Measurements from ENCODE around the genes LMCD1, THUMPD3, SETD5 and MTMR14.

GRCh38 chr3:5216264-5217366, 29.1 kb downstream of the EDEM1 start:
- PRO-cap: no peak

DNA sequence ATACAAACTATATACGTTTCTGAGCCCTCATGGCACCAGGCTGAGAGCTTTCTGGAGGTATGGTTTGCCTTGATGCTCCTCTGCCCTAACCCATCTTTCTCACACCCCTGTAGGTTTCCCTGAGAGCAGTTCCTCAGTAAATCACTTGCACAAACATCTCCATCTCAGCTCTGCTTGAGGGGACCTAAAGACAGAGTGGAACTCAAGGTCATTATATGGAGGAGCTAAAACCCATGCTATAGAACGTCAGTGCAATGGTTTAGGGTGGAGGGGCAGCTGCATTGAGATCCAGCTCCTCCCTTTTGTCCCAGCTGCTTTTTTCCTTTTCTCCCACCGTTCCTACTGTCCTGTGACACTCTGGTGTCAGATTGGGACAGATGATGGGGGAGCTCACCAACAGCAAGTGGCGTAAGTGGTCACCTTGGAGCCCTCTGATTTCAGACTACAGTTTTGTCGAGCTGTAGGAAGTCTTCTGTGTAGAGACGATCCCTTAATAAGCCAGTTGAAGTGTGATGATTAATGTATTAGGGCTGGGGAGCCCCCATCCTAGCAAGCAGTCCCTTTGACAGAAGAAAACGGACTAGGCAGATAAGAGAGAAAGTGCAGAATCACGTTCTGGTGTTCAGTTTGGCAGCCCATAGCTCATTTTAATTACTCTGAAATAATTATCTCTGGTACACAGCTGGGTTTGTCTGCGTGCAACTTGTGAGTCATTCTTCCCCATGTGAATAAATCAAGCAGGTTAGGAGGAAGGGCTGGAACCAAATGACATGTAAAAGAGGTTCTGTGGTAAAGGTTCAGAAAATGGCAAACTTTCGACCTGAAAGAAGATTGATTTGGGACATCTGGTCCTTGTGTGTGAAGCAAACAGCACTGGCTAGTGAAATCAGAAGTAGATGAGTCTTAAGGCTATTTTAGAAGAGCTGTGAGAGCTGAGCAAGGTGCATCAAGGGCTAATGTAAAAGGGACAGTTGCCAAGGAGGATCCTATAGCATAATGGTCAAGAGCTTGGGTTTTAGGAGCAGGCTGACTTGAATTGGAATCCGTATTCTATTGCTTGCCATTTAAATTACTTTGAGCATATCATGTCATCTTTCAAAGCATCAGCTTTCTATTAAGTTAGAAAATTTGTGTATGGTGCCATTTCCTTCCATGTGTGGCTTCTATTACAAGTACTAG, 241.3 kb downstream of the EDEM1 start:
- PRO-cap: no peak

GRCh38 chr3:7309505-7310323, 448.8 kb downstream of the GRM7 start:
- PRO-cap: no peak

DNA sequence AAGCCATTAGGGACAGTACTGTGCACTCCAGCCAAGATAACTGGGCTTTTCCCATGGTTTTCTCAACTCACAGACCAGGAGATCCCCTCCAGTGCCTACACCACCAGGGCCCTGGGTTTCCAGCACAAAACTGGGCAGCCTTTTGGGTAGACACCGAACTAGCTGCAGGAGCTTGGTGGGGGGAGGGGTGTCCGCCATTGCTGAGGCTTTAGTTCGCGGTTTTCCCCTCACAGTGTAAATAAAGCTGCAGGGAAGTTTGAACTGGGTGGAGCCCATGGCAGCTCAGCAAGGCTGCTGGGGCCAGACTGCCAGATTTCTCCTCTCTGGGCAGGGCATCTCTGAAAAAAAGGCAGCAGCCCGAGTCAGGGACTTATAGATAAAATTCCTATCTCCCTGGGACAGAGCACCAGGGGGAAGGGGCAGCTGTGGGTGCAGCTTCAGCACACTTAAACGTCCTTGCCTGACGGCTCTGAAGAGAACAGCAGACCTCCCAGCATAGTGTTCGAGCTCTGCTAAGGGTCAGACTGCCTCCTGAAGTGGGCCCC, 129.5 kb upstream of the LMCD1 start:
- PRO-cap: no peak

- PRO-cap: no peak
These were observed 84.7 kb upstream of the LMCD1 start for GRCh38 chr3:8416932-8417295.

- PRO-cap: no peak
These were observed 7.3 kb upstream of the LMCD1 start for GRCh38 chr3:8494232-8494770.

- PRO-cap: bidirectional peak, plus-strand start at chr3:8501931, minus-strand start at chr3:8501560
These were observed at the start of gene LMCD1 for GRCh38 chr3:8501239-8502226. Gene LMCD1 (plus strand): TSS chr3:8501823.

DNA sequence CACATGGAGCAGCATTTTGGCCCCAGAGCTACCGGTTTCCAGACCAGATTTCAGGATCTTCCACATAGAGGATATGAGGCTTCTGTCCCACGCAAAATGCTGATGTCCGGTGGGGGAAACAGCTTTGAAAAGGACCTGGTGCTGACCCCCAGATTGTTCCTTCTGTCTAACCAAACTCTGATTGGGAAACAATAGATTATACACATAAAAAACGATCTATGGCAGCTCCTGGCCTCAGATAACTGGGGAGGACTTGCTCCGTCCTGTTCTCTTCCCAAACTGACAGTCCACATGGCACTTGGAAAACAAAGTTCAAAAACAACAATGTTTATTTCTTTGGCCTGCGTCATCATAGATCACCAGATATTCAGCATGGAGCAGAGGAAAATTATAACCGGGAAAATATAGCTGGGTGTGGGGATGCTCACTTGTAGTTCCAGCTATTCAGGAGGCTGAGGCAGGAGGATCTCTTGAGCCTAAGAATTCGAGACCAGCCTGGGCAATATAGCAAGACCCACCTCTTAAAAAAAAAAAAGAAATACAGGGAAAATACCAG, 63.8 kb downstream of the SSUH2 start:
- PRO-cap: no peak

DNA sequence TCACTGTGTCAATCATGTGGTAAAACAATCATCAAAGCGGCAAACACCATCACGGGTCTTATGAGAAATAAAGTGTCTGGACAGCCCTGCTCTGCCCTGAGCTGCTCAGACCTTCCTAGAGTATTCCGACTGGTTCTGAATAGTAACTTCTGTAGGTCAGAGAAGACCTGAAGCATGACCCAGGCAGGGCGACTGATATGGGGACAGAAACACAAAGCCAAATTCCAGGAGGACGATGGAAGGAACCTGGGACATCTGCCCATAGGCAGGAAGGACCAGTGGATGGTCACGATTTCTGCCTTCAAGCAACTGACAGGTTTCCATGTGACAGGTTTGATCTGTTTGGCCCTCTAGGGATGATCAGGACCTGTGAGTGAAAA, 137.4 kb upstream of the RAD18 start:
- PRO-cap: no peak

GRCh38 chr3:9180549-9181135, 68.8 kb downstream of the SRGAP3 start:
- PRO-cap: unidirectional peak, minus-strand start at chr3:9180901

DNA sequence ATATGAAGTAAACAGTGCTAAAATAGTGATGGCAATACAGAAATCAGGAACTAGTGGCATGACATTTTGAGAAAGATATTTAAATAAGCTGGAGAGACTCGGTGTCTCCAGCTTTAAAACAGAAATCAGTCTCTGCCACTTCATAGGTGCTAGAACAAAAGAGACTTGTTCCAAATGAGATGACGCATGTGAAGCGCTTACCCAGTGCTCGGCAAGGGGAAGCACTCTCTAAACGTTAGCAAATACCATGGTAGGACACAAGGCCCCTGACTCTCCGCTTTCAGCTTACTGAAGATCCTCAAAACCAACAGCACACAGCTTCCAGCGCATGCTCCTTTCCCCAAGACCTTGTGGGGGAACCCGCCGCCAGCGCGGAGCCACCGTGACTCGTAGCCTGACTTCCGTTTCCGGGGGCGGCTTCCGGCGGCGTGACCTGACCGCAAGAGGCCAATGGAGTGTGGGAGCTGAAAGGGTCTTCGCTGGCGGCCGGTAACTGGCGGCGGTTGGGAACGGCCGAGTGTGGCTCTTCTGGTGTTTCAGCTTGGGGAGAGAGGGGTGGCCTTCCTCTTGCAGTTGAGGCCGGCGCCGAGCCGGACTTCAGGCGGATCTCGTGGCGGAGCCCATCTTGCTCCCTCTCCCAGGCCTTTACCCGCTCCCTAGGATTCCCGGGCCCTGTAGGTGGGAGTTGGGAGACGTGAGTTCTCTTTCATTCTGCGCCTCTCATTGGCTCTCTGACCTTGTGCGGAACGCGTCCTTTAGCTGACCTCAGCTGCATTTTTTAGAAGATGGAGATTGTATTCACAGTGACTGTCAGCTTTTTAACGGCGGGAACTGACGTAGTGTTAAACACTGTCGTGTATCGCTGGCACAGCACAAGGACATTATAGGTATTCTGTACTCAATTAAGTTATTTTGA, at the start of gene THUMPD3:
TSS of gene THUMPD3 (plus strand) at position 416 of the 916 bp plus-strand sequence.
- PRO-cap: bidirectional peak, plus-strand start at position 450 of the sequence, minus-strand start at position 391 of the sequence

- PRO-cap: no peak
These were observed 11.3 kb upstream of the SETD5 start for GRCh38 chr3:9385847-9386733.

- PRO-cap: bidirectional peak, plus-strand start at chr3:9397621, minus-strand start at chr3:9397439; unidirectional peak, plus-strand start at chr3:9397873
These were observed at the start of gene SETD5 for GRCh38 chr3:9397543-9398220. Gene SETD5 (plus strand): TSS chr3:9397615.

- PRO-cap: unidirectional peak, plus-strand start at chr3:9422954
These were observed 25.3 kb downstream of the SETD5 start for GRCh38 chr3:9422459-9423449.

DNA sequence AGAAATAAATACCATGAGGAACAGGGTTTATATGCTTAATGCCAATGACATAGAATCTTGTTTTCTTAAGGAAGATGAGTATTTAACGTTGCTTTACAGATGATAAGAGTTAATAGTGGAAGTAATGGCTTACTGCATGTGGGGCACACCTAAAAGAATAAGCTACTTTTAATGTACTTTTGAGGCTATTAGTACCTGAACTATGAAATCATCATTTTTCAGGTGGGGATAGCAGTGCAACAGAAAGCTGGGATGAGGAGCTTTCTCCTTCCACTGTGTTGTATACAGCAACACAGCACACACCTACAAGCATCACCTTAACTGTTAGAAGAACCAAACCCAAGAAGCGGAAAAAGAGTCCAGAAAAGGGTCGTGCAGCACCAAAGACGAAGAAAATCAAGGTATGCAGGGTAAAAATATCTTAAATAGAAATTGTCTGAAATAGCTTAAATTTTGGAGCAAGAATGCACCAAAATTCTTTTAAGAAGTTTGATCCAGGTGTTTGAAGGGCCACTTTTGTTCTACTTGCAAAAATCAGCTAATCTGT, 38.2 kb downstream of the SETD5 start:
- PRO-cap: no peak

- PRO-cap: no peak
These were observed 61.2 kb downstream of the SETD5 start for GRCh38 chr3:9458086-9459461.

GRCh38 chr3:9649107-9649815, at the start of gene MTMR14:
Gene MTMR14 (plus strand): TSS chr3:9649505.
- PRO-cap: unidirectional peak, plus-strand start at chr3:9649478

DNA sequence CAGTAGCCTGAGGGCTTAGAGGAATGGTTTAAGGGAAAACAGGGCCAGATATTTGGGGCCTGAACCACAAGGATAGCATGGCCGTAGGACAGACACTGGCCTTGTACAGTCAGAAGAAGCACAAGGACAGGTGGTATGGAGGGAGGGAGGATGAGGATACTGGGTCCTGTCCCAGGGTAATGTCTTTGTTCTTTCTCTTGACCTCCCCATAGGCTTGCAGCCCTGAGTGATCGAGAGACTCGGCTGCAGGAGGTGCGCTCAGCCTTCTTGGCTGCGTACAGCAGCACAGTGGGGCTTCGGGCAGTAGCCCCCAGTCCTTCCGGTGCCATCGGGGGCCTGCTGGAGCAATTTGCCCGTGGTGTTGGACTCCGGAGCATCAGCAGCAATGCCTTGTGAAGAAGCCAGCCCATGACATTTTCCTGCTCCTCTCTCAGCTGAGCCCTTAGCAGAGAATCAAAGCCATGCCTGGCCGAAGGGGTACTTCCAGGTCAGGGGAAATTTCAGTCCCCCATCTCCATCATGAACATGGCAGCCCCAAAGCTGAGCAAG, 2.0 kb upstream of the CPNE9 start:
- PRO-cap: no peak

DNA sequence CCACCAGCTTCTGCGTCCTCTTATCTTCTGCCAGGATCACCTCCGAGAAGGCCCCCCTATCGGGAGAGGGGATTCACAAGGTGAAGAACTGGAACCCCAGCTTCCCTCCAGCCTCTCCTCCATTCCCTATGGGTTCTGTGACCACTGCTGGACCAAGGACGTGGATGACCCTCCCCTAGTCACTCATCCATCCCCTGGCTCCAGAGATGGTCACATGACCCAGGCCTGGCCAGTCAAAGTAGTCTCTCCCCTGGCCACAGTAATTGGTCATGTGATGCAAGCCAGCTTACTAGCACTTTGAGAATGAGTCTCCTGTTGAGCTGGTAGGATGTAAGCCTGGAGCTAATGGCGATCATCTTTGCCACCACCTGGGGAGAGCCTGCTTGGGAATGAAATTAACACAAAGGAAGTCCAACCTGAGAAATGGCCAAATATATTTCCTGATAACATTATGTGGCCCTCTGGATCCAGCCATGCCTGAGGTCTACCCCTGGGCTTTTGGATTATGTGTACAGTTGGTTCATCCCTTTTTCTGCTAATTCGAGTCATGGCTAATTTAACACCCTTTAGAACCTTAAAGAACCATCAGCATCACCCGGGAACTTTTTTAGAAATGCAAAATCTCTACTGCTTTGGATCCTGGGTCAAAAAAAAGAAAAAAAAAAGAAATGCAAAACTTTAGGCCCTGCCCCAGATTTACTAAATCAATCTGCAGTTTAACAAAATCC, 3.7 kb downstream of the CAMK1 start:
- PRO-cap: no peak

- PRO-cap: no peak
These were observed 2.8 kb downstream of the JAGN1 start for GRCh38 chr3:9892994-9893873.

Data from aorta (tissue), 1 donor.